Islet of Langerhans (tissue), 1 donor: ENCODE measurements around the genes ZNF460, ZNF772, ZNF154, ZNF814, ERVK3-1, RPS5 and ZNF324.

DNA sequence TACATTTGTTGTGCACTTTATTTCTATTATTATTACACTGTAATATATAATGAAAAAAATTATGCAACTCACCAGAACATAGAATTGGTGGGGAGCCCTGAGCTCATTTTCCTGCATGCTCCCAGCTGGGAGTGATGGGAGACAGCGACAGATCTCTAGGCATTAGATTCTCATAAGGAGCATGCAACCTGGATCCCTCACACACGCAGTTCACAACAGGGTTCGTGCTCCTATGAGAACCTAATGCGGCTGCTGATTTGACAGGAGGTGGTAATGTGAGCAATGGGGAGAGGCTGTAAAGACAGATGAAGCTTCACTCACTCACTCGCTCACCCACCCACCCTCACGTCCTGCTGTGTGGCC, 111.6 kb upstream of the PEG3 start:
- RRBS, result no CpG with 5 or more reads among the region's 6 CpGs

GRCh38 chr19:56966811-56967432, 126.4 kb upstream of the PEG3 start:
- RRBS, result no CpG with 5 or more reads among the region's 10 CpGs

DNA sequence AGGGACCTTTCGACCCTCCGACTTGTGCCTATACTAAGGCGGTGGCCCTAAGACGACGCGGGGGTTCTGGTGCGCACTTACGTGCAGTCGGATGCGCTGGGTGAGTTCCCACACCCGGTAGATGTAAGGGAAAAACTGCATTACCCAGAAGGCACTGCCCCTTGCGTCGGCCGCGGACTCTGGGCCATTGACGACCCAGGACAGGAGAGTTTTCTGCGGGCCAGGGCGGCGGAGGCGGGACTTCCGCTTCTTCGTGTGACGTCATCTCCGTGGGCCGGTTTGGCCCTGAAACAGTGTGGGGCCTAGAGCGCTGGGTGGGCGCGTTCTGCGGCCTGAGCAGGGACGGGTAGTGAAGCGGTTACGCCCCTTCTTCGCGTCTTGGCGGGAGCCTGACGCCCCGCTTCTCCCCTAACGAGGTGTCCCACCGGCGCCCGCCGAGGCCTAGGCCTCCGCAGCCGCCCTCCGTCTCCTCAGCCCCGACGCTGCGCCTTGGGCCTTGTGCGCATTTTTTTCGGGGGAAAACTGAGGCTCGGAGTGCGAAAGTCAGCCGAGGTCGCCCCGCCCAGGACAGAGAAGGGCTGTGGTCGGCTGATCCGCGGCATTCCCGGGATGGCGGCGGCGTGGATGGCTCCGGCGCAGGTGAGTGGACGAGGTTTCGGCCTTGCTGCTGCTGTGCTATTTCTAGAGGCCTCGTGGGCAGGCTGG, at the start of gene ZNF460:
ZNF460 (plus strand) TSS at position 288 of the 705 bp plus-strand sequence.
- RRBS, result no CpG with 5 or more reads among the region's 67 CpGs

- RRBS, result 11% methylated on average over 4 of the region's 29 CpGs
These were observed 2.8 kb upstream of the ZNF543 start for GRCh38 chr19:57317480-57317960.

DNA sequence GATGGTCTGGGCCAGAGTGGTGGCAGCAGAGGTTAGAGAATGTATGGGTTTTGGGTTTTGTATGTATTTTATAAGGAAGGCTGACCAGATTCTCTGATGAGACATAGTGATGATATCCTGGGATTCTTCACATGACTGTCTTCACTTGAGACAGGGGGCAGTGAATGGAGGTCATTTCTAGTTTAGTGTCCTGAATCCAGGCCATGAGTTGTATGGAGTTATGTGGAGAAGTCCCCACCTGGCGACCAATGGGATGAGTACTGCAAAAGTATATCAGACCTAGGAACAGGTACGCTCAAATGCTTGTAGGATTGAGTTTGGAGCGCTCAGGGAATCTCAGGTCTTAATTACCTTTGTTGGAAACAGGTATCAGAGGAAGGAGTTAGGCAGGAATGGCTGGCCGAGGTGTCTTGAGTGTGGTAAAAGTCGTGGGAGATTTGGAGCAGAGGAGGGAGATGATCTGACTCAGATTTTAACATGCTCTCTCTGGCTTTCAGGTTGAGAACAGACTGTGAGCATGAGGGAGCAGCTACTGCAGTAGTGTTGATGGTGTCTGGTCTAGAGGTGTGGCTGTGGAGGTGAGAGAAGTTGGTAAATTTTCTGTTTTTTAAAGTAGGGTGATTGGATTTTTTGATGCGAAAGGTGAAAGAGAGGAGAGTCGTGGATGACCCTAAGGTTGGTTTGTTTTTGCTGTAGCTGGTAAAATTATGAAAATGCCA, 1.2 kb downstream of the ZNF304 start:
- RRBS, result no CpG with 5 or more reads among the region's 7 CpGs

- RRBS, result 12% methylated on average over 1 of the region's 6 CpGs
These were observed 422 bp upstream of the ZNF749 start for GRCh38 chr19:57434785-57435020.

- RRBS, result no CpG with 5 or more reads among the region's 41 CpGs
These were observed at the start of gene ZNF772 for GRCh38 chr19:57476916-57477959. Gene ZNF772, minus strand, starts transcription at chr19:57477566.

DNA sequence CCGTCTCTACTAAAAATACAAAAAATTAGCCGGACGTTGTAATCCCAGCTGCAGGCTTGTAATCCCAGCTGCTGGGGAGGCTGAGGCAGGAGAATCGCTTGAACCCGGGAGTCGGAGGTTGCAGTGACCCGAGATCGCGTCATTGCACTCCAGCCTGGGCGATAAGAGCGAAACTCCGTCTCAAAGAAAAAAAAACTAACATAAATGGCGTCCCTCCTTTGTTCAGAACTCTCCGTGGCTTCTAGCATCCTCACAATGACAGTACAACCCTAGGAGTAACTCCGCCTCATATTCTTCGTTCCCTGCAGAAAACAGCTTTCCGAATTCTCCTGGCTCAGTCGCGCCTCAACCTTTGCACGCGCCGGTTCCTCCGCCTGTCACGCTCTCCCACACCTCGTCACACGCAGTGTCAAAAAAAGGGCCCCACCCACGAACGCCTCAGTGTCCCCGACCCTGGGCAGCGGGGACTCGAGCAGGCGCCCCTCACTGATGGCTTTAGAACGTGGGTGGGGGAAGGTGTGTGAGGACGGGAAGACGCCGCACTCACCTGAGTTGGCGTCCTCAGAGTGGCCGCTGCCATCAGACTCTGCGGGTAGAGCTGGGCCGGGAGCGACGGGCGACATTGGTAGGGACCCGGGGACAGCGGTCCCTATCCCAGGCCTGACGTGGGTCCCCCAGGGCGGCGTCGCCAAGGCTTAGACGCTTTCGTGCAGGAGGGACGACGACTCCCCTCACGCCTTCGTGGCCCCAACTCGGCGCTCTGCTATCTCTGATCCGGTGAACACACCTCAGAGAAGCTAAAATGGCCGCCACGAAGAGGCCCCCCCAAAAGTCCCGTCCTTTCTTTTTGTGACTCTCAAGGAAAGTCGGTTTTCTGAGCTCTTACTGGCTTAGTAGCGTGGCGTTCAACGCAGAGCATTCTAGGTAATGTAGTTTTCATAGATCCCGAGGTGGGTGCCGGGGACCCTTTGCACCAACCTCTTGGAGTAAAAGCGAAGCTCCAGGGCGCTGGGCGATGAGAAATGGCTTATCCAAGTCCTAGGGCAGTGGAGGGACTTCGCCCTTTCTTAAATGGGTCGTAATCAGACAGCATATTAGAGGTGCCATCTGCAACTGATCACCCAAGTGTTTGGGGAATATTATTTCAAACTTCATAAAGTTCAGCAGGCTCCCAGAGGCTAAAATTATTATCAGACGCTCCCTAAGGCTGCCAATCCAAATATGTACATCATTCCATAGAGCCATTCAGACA, at the start of gene ZNF154:
ZNF154 (minus strand) TSS at position 813 of the 1,252 bp plus-strand sequence.
- RRBS, result 17% methylated on average over 2 of the region's 73 CpGs

GRCh38 chr19:57787206-57788357, 18.1 kb downstream of the ZNF586 start:
- RRBS, result 100% methylated on average over 1 of the region's 22 CpGs

DNA sequence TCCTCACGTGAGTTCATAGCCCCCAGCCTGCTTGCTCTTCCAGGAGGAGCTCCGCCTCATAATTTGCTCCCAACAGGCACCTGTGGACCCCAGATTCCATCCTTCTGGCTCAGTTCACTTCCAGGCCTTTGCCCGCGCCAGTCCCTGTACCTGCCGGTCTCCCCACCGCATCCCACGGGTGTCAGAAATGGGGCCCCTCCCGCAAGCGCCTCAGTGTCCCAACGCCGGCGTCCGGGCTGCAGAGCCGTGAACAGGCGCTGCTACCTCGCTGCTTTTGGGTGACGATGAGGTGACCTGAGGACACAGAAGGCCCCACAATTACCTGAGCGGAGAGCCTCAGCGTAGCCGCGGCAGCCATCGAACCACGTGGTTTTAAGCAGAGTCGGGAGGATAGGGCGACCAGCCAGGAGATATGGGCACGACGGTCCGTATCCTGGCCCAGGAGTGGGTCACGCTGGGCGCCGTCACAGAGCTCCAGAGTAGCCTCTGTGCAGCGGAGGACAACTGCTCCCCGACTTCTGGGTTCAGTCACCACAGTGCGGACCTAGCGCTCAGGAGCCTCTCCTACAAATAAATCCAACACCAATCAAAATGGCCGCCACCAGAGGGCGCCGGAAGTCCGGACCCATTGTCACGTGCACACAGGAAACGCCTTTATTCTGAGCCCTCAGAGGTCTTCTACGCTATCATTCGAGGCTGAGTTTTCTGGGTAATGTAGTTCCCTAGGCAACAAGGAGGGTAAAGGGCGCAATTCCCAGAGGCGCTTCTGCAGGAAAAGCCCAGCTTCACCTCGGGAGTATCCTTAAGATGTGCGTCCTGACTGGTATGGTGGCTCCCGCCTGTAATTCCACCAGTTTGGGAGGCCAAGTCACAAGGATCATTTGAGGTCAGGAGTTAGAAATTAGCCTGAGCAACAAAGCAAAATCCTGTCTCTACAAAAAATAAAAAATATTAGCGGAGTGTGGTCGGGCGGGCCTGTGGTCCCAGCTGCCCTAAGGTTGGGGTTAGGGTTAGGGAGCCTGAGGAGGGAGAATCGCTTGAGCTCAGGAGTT, at the start of gene ZNF814:
ZNF814 (minus strand) TSS at position 593 of the 1,052 bp plus-strand sequence.
- RRBS, result 11% methylated on average over 3 of the region's 52 CpGs

GRCh38 chr19:58060452-58060862, 1.4 kb downstream of the ZNF135 start:
- RRBS, result no CpG with 5 or more reads among the region's 13 CpGs

DNA sequence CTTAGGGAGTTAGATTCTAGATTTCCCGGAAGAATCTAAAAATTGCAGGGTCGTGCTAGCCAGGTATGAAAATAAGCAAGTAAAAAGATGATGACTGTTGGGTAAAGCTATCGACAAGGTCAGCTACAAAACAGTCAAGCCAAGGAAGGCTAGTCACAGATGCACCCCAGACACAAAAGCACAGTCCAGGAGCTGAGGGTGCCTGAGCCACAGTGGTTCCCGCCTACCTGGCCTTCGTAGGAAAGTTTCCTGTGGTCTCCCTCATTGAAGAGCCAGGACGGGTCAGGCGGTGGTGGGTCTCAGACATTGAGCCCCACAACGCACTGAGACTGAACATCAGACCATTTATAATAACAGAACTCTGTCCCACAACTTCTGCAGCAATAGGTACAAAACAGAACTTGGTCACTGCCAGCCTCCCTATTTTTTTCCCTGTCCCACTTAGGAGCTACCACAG, 829 bp upstream of the ZNF544 start:
- RRBS, result no CpG with 5 or more reads among the region's 8 CpGs

- RRBS, result no CpG with 5 or more reads among the region's 12 CpGs
These were observed 20.8 kb upstream of the ZNF8 start for GRCh38 chr19:58257648-58258684.

DNA sequence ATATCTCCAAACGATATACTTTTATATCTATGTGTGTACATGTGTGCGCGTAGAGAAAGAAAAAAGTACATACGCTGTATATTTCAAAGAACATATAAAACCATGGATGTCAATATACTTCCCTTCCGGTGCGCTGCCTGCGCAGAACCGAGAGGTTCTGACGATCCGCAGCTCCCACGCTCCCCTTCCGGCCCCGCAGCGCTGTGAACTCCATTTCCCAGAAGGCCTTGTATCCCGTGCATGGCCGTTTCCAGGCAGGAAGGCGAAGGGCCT, 205 bp upstream of the ERVK3-1 start:
- RRBS, result 3% methylated on average over 8 of the region's 17 CpGs

DNA sequence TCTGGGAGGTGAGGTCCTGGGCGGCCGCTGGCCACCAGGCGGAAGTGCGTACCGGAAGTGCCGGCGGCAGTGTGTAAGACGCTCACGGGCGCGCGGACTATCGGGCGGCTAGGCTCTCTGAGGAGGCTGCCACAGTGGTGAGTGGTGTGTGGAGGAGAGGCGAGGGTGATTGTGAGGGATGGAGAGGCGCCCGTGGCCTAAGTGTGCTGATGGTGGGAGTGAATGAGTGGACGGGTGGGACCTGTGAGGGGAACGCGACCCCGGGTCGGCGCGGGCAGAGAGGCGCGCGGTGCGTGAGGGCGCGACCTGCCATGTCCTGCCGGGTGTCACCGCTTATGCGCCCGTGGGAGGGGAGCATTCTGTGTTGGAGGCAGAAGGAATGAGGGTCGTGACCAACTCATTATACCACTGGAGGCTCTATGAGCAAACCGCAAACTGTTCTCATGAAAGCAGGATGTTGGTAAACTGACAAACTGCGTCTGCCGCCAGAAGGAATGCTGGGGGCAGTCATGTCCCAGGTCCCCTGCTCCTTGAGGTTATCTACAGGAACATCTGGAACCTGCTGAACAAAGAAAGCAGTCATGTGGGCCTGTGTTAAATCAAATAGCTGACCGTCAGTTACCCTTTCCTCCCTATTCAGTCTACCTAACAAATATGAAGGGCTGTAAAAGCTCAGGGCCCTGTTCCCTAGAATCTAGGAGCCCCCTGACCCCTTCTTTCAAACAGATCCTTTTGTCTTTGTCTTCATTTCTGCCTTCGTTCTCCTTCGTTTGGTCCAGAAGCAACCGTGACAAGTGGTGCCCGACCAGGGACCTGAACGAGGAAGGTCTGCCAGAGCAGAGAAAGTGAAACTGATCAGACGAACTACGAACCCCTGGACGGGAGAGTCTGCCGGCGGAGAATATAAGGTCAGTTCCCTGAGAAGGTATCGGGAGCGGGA, at the start of gene ERVK3-1:
ERVK3-1 (plus strand) TSS at position 69 of the 940 bp plus-strand sequence.
- RRBS, result 3% methylated on average over 11 of the region's 51 CpGs

DNA sequence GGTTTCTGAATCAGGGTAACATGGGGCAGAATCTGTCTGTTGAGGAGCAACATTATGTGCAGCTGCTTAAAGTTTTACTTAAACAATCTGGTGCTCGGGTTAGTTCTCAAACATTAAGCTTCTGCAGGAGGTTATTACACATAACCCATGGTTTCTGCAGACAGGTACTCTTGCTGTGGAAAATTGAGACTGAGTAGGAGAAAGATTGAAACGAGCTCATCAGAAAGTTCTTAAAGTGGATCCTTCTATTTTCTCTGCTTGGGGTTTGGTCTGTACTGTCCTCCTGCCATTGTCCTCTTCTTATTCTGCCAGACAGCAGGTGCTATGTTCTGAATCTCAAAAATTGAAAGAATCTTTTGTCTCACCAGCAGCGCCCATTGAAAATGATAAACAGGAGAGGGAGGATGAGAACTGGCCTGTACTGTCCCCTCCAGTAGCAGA, 1.1 kb downstream of the ERVK3-1 start:
- RRBS, result no CpG with 5 or more reads among the region's 3 CpGs

- RRBS, result 3% methylated on average over 24 of the region's 97 CpGs
These were observed at the start of gene RPS5 for GRCh38 chr19:58386245-58387386. Gene RPS5, plus strand, starts transcription at chr19:58387269.

DNA sequence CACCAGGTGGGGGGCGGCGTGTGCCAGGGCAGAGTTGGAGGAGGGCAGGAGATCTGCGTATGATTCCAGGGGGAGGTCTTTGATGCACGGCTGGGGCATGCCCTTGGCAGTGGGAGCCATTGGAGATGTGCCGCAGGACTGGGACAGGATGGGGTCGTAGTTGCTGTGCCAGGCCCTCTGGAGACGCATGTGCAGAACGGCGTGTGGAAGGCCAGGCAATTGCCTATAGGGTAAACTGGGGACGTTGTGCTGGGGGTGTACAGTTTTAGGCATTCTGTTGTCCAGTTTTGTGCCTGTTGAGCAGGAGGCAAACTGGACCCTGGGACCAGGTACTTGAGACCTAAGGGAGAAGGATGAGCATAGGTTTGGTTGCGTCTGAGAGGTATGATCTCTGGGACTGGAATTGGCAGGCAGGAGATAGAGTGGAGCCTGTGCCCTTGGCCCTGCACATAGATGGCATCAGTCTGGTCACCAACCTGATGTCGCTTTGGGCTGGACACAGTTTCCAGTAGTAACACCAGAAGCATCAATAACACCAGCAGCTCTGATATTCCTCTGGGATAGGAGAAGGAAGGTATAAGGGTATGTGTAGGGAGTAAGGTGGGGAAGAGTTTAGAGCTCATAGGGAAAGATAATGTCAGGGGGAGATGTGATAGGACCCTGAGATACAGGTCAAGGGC, 892 bp downstream of the ZNF584 start:
- RRBS, result no CpG with 5 or more reads among the region's 12 CpGs

DNA sequence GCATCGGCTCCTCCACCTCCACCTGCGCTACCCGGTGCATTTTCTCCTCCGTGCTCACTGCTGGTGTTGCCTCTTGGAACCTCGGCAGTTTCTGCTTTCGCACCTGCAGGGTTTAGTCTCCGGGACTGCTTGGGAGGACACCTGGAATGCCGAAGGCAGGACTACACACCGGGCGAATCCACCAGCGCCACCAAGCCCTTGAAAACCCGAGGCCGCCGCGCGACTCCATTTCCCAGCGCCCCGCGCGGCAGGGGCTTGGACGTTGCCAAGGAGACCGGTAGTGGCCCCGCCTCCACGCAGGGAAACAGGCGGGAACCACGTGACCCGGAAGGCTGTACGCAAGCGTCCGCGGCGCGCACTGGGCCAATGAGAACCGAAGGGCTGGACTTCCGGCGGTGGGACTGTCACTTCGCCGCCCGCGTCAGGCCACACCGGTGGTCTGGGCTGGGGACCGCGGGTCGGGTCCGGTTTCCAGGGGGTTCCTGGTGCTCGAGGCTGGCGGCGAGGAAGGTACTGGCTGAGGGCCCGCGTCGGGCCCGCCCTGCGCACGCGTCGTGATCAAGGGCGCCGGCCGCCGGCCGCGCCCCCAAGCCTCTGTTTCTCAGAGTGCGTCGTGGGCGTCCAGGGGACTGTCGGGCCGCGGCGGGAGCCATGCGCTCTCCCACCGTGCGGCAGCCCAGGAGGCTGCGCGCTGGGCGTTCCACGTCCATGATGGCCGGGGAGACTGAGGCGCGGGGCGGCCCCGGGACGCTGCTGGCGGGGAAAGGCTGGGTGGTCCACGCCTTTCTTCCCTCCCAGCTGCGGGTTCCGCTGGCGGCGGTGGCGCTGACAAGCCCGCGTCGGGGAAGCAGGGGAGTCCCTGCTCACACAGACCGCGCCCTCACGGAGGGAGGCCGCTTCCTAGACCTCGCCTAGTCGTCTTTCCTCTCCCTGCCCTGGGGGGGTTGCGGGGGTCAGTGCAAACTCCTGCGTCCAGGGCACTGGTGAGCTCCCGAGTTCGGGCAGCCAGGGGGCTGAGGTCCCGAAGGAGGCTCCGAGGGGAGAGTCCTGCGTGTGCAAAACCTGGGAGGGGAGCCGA, at the start of gene ZNF324:
ZNF324 (plus strand) TSS at position 407 of the 1,078 bp plus-strand sequence.
- RRBS, result 4% methylated on average over 39 of the region's 106 CpGs

DNA sequence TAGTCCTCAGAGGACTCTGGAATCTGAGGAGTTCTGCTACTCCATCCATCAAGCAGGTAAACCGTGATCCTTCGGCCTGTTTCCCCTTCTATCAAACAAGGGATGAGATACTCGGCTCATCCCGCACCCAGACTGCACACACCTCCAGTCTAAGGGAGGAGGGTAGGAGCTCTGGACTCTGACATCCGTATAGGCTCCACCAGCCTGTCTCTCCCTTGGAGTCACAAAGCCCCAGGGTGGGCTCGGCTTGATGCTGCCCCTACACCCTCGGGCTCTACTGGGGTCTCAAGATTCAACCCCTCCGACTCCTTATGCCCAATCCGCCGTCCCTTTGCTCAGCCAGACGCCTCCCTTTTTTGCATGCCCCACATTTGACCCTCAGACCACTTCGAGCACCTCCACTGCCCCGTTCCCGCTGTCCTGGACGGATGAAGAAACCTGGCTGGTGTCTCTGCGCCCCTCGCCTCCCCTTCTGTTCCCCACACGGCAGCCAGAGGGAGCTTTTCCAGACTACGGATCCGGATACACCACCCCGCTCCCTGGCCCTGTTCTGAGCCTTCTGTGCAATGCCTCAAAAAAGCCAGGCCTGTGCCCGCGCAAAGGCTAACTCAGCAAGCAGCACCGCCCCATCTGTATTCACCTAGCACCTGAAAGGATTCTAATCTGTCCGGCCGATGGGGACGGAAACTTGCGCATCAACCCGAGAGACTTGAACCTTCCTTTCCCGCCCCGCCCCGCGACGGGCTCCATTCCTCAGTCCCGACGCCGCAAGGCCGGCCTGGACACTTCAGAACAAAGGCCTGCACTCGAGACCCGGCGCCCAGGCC, 774 bp downstream of the ZBTB45 start:
- RRBS, result 3% methylated on average over 2 of the region's 41 CpGs